Thyroid gland (tissue), 7 donors: ENCODE results near the gene SPDYE11.

DNA sequence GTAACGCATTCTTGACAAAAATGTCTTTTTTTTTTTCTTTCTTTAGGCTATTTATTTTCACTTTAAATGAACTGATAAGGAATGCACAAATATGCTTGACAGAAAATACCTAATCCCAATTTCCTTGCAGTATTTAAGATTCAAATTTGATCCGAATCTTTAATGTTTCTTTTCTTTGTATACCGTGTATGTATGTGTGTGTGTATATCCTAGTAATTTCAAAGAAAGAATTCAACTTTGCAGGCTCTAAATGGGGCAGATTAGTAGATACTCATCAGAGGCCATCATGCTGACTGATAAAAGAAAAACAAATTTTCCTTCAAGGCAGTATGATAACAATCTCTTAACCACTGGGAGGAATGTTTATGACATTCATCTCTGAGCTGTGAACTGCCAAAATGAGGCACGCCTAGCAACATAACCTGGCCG is 343.8 kb upstream of the GALNT17 start:
- PRO-cap, 2 experiments = no peak in any of the 2 experiments
- RAMPAGE, long total RNA, 5 experiments = no peak in any of the 5 experiments

GRCh38 chr7:71135550-71136000 is 3.6 kb downstream of the GALNT17 start:
- PRO-cap, 2 experiments = no peak in any of the 2 experiments
- RAMPAGE, long total RNA, 5 experiments = no peak in any of the 5 experiments

- PRO-cap, 2 experiments = no peak in any of the 2 experiments
- RAMPAGE, long total RNA, 5 experiments = no peak in any of the 5 experiments
These were observed 105.9 kb downstream of the GALNT17 start for GRCh38 chr7:71237680-71238395.

GRCh38 chr7:71308051-71308569 is 176.2 kb downstream of the GALNT17 start:
- PRO-cap, 2 experiments = no peak in any of the 2 experiments
- RAMPAGE, long total RNA, 5 experiments = no peak in any of the 5 experiments

DNA sequence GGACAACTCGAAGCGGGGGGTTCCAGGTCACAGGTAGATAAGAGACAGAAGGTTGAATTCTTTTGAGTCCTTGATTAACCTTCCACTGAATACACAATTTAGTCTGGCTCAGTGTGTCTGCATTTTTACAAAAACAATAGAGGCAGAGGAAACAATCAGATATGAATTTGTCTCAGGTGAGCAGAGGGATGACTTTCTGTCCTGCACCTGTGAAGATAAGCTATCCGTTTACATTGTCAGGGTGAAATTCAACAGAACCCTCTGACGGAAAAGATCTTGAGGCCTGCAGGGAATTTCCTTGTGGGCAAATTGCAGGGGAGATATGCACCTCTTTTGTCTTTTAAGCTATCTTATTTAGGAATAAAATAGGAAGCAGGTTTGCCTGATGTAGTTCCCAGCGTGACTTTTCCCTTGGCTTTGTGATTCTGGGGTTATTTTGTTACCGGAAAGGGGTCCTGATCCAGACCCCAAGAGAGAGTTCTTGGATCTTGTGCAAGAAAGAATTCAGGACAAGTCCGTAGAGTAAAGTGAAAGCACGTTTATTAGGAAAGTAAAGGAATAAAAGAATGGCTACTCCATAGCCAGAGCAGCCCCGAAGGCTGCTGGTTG is 325.1 kb downstream of the GALNT17 start:
- PRO-cap, 2 experiments = no peak in any of the 2 experiments
- RAMPAGE, long total RNA, 5 experiments = no peak in any of the 5 experiments

GRCh38 chr7:72610979-72611443 is 198.9 kb upstream of the CALN1 start:
- PRO-cap, 2 experiments = no peak in any of the 2 experiments
- RAMPAGE, long total RNA, 5 experiments = no peak in any of the 5 experiments

DNA sequence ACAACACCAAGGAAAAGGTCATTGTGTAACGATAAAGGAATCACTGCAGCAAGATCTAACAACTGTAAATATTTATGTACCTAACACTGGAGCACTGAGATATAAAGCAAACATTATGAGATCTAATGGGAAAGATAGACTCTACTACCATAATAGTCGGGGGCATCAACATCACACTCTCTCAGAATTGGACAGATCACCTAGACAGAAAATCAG is 96.1 kb downstream of the TYW1B start:
- PRO-cap, 2 experiments = no peak in any of the 2 experiments
- RAMPAGE, long total RNA, 5 experiments = no peak in any of the 5 experiments

DNA sequence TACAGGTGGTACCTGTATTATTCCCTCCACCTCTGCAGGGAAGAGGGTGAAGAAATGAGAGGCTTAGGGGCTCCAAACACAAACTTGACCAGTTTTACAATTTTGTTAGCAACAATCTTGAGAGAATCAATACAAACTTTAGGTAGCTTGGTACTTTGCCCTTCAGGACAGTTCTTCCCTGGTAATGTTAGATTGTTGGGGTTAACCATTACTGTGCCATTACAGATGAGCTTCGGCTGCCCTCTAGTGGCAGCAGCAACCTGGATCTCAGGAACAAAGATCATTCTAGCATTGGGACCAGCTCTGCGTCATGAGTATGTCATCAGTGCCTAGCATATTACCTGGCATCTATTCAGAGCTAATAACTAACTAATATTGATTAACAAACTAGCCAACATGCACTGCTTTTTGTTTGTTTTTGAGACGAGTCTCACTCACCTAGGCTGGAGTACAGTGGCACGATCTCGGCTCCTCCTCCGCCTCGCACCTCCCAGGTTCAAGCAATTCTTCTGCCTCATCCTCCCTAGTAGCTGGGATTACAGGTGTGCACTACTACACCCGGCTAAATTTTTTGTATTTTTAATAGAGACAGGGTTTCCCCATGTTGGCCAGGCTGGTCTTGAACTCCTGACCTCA is 9.8 kb upstream of the POM121 start:
- PRO-cap, 2 experiments = no peak in any of the 2 experiments
- RAMPAGE, long total RNA, 5 experiments = no peak in any of the 5 experiments

GRCh38 chr7:72938332-72938838 is 13.5 kb downstream of the POM121 start:
- PRO-cap, 2 experiments = no peak in any of the 2 experiments
- RAMPAGE, long total RNA, 5 experiments = no peak in any of the 5 experiments

GRCh38 chr7:73006495-73006802 is 23.1 kb downstream of the SPDYE8 start:
- PRO-cap, 2 experiments = no peak in any of the 2 experiments
- RAMPAGE, long total RNA, 5 experiments = no peak in any of the 5 experiments

- PRO-cap, 2 experiments = no peak in any of the 2 experiments
- RAMPAGE, long total RNA, 5 experiments = no peak in any of the 5 experiments
These were observed at the start of gene SPDYE11 for GRCh38 chr7:73057826-73058188. TSS of gene SPDYE11 (minus strand) at chr7:73057911.

DNA sequence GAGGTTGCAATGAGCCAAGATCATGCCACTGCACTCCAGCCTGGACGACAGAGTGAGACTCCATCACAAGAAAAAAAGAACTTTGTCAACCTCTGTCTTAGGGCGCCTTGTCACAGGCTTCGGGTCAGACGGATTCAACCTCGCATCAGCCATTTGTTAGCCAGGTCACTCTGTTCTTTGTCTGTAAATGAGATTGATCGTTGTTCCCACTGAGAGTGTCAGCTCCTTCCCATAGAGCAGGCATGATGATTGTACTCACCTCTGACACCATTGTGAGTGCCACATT is 45.9 kb upstream of the SPDYE10 start:
- PRO-cap, 2 experiments = no peak in any of the 2 experiments
- RAMPAGE, long total RNA, 5 experiments = no peak in any of the 5 experiments

DNA sequence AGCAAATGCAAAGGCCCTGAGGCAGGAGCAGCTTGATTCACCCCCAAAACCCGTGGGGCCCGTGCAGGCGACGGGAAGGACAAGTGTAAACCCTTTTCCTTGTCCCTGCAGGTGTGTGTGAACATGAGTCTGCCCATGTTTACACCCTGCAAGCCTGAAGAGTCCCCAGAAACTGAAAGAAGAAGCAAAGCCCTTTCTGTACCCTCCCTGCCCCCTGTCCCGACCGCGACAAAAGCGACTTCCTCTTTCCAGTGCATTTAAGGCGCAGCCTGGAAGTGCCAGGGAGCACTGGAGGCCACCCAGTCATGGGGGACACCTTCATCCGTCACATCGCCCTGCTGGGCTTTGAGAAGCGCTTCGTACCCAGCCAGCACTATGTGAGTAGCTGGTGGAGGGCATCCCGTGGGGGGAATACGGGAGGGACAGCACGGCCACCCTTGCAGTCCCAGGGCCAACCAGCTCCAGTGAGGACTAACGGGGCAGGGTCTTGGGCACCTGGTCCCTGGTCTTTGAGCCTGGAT is 65.2 kb upstream of the SPDYE10 start:
- PRO-cap, 2 experiments = no peak in any of the 2 experiments
- RAMPAGE, long total RNA, 5 experiments = start-site peak on the plus strand in 2 of 5 experiments, centred at positions 267 to 287 of the sequence, 9 to 23 reads per replicate

- PRO-cap, 2 experiments = no peak in any of the 2 experiments
- RAMPAGE, long total RNA, 5 experiments = no peak in any of the 5 experiments
These were observed 73.5 kb downstream of the NSUN5 start for GRCh38 chr7:73235152-73235583.

GRCh38 chr7:73303631-73304448 is 4.8 kb downstream of the NSUN5 start:
- PRO-cap, 2 experiments = no peak in any of the 2 experiments
- RAMPAGE, long total RNA, 5 experiments = no peak in any of the 5 experiments

GRCh38 chr7:73324047-73324949 is 3.6 kb downstream of the TRIM50 start:
- PRO-cap, 2 experiments = no peak in any of the 2 experiments
- RAMPAGE, long total RNA, 5 experiments = no peak in any of the 5 experiments

GRCh38 chr7:73443890-73444345 is 10.3 kb downstream of the FZD9 start:
- PRO-cap, 2 experiments = no peak in any of the 2 experiments
- RAMPAGE, long total RNA, 5 experiments = no peak in any of the 5 experiments

- PRO-cap, 2 experiments = no peak in any of the 2 experiments
- RAMPAGE, long total RNA, 5 experiments = no peak in any of the 5 experiments
These were observed 5.5 kb downstream of the TBL2 start for GRCh38 chr7:73572740-73573411.

GRCh38 chr7:73577544-73577989 is 812 bp downstream of the TBL2 start:
- PRO-cap, 2 experiments = no peak in any of the 2 experiments
- RAMPAGE, long total RNA, 5 experiments = no peak in any of the 5 experiments

DNA sequence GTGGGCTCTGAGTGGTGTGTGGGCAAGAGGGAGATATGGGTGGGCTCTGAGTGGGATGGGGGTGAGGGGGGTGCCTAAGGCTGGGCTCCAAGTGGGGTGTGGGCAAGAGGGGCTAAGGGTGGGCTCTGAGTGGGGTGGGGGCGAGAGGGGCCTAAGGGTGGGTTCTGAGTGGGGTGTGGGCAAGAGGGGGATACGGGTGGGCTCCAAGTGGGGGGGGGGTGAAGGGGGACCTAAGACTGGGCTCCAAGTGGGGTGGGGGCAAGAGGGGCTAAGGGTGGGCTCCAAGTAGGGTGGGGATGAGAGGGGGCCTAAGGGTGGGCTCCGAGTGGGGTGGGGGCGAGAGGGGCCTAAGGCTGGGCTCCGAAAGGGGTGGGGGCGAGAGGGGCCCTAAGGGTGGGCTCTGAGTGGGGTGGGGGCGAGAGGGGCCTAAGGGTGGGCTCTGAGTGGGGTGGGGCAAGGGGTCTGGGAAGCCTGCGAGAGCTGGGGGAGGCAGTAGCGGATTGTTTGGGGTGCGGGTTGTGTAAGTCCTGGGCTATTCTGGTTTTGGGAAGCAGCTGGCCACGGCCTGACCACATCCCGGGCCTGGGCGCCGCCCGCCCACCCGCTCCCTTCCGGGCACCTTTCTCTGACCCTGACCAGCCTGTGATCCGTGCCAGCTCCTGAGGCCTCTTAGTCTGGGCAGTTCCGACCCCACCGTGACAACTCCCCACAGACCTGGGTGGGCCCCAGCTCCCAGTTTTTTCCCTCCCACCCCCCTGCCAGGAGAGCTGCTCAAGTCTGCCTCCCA is 22.1 kb upstream of the TBL2 start:
- PRO-cap, 2 experiments = no peak in any of the 2 experiments
- RAMPAGE, long total RNA, 5 experiments = no peak in any of the 5 experiments